Uterus (tissue), 7 donors: ENCODE measurements around the gene CCDC182.

DNA sequence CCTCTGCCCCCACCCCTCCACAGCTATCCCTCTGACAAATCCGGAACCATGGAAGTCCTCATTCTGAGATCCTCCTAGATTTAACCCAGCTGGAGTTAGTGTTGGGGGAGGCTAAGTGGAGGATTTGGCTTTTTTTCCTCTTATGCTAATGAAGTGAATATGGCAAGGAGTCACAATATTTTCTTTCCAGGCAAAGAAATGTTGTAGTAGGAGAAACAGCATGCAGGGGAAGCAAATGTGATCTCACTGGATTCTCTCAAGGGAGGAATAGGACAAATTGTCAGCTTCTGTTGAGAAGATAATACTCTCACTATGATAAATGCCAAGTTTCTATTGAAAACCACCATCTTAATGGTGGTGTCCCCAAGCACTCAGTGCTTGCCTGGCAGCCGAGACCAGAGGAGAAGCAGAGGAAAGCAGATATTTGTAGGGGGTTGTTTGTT lies 159.5 kb downstream of the MSI2 start:
- PRO-cap, 4 experiments, result no peak in any of the 4 experiments
- RAMPAGE, long total RNA, 2 experiments, result no peak in any of the 2 experiments
- RRBS, result no CpG with 5 or more reads among the region's 2 CpGs

DNA sequence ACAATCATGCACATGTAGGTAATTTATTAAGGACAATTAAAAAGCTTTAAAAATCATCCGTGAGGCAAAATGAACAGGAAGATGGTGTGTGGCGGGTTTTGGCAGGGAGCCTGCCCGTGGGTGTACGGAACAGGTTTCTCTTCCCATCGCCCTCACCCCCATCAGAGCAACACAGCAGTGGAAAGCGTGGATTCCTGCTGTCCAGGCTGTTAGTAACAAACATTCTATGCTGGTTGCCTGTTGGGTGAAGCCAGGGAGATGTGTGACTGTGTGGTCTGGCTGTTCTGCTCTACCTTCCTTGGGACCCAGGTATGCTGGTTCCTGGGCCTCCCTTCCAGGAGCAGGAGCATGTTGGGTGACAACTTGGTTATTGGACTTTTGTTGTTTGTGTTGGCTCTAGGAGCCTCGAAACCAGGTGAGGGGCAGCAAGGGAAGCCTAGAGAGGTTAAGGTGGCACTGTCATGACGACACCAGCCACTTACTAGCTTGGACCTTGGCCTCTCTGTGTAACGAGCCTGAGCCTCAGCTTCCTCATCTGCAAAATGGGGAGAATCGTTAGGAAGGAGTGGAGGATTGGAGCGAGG lies 192.1 kb downstream of the MSI2 start:
- PRO-cap, 4 experiments, result no peak in any of the 4 experiments
- RAMPAGE, long total RNA, 2 experiments, result no peak in any of the 2 experiments
- RRBS, result no CpG with 5 or more reads among the region's 11 CpGs

DNA sequence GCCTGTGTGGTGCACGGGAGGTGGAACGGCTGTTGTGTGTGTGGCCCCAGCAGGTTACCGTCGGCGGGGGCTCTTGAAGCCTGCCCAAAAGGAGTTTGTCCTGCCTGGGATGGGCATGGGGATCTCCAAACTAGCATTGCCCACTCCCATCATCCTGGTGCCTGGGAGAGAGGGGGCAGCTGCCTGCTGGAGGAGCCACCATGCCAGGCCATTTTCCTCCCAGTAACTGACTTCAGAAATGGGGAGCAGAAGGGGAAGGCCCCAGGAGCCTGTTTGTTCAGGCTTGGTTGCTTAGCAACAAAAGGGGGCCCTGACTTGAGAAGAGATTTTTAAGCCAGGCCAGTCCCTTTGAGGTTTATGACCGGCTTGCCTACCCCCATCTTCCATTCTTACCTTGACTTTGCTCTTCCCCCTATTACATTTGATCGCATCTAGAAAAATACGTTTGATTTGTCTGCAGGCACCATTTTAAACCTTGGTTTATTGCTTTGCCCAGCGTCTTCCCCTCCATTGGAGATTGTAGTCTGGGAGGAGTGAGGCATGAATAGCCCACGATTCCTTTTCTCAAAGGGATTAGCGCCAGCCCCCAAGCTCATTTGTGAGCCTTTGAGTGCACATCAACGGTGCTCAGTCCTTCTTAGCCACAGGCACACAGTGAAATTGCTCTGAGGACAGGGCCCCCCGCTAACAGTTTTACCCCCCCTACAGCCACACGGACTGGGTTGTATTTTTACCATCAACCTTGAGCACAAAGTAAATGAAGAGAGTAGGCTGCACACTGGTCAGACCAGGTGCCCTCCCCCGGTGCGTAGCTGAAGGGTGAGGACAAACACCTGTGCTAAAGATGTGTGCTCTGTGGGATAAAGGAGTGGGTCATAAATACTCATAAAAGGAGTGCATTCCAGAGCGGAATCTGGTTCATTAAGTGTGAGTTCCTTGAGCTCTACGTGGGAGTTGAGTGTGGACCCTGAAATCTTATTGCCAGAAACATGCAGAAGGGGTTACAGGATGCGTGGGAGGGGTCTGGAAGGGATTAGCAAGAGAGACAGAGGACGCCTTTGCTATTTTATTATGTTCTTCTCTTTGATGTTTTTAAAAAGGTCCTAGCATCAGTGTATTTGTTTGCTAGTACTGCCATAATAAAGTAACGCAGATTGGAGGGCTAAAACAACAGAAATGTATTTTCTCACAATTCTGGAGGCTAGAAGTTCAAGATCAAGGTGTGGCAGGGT lies 217.3 kb downstream of the CCDC182 start:
- PRO-cap, 4 experiments, result no peak in any of the 4 experiments
- RAMPAGE, long total RNA, 2 experiments, result no peak in any of the 2 experiments
- RRBS, result no CpG with 5 or more reads among the region's 21 CpGs

- PRO-cap, 4 experiments, result no peak in any of the 4 experiments
- RAMPAGE, long total RNA, 2 experiments, result no peak in any of the 2 experiments
- RRBS, result no CpG with 5 or more reads among the region's 3 CpGs
Observed at GRCh38 chr17:57539602-57539876, 205.6 kb downstream of the CCDC182 start.

DNA sequence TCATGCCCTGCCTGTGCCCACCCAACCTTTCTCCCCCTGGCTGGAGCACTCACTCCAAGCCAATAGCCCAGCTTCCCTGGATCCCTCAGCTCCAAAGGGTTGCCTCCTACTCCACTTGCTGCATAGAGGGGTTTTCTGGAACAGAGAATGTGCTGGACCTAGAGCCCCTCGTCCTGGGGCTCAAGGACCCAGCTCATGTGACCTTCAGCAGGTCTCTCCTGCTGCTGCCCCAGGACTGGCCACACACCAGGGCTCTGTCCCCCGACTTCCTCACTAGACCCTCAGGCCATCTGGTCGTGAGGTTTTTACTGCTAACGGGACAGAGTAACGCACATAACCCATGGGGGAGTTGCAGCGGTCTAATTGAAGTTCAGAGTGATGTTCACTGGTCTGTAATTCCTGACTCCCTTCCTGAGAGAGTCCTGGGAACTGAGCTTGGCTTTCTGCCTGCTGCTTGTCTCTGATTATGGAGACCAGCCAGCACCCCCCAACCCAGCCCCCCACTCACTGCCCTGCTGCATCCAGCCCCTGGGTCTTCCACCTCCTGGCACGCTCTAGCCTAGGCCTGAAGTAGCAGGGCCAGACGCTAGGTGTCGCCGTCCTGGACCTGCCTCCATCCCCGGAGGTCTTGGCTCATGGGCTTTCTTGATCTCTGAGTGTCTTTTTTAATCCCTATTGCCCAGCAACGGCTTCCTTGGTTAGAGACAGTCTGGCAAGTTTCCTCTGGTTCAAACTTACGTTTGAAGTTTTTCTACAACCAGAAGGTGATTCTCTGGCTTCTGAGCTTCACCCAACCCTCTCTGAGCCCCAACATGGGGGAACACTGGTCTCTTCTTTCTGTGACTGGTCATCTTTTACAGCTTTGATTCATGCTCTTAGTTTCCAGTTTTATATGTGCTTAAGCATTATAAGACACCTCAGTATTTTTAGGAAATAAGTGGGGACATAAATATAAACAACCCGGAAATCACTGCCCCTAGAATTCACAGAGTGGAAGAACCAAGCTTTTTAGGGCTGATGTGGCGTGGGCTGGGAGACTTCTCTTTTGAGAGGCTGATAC lies 192.9 kb downstream of the CCDC182 start:
- PRO-cap, 4 experiments, result no peak in any of the 4 experiments
- RAMPAGE, long total RNA, 2 experiments, result no peak in any of the 2 experiments
- RRBS, result no CpG with 5 or more reads among the region's 15 CpGs

DNA sequence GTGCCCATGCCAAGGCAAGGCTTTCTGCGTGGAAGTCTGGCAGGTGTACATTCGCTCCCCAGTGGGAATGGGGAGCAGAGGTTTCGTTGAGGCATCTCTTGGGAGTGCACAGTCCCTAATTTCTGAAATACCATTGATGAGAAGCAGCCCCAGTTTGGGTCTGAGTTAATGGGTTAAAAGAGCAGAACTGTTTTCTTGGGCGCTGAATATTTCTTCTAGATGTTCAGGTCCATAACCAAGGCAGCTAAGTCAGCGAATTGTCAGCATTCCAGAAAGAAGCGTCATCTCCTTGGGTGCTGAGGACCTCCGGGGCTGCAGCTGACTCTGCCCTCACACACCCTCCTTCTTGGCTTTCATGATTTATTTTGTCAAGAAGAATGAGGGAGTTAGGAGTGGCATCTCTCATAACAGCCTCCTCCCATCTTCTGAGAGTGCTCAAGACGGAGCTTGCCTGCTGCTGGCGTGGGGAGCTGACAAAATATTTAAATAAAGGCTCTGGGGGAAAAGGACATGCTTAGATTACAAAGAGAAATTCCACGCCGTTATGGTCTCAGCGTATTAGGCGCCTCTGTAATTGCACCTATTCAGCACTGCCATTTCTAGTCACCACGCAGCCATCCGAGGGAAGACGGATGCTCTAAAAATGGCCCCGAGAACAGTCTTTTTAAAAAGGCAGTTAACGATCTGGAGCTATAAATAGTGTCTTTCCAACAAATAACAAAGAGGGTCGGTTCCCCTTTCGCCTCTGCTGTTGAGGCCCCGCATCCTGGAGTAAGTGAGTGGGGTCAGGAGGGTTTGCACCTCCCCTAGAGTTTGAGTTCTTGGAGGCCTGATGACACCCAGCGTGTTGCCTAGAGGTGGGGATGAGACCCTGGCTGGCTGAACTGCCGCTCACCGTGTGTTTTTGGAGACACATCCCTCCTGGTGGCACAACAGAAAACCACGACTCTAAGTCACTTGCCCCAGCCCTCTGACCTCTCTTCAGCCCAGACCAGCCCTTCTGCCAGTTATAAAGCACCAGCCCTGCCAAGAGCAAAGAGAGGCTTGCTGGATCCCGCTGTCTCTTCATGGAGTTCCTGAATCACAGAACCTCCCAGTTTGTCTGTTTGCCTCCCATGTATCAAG lies 187.1 kb downstream of the CCDC182 start:
- PRO-cap, 4 experiments, result no peak in any of the 4 experiments
- RAMPAGE, long total RNA, 2 experiments, result no peak in any of the 2 experiments
- RRBS, result no CpG with 5 or more reads among the region's 26 CpGs

DNA sequence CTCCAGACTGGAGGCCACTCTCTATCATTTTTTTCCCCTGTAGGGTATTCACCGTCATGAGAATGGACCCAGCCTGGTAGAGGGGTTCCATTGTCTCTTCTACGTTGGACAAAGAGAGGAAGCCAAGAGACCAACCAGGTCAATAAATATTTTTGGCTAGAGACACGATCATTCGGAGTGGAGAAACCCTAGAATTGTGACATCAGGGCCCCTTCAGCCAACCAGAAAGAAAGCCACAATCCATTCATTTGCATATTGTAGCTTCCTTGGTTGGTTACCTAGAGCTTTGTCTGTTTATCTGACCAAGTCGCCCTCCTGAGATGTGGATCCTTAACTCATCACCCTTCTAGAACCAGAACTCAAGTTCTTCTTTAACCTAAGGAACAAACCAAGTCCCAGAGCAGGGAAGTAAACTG lies at the start of gene CCDC182:
TSS of gene CCDC182 (minus strand) at position 118 of the 416 bp plus-strand sequence.
- PRO-cap, 4 experiments, result no peak in any of the 4 experiments
- RAMPAGE, long total RNA, 2 experiments, result no peak in any of the 2 experiments
- RRBS, result no CpG with 5 or more reads among the region's 5 CpGs

GRCh38 chr17:57855382-57855920 lies 5.6 kb upstream of the MRPS23 start:
- PRO-cap, 4 experiments, result no peak in any of the 4 experiments
- RAMPAGE, long total RNA, 2 experiments, result no peak in any of the 2 experiments
- RRBS, result no CpG with 5 or more reads among the region's 4 CpGs

DNA sequence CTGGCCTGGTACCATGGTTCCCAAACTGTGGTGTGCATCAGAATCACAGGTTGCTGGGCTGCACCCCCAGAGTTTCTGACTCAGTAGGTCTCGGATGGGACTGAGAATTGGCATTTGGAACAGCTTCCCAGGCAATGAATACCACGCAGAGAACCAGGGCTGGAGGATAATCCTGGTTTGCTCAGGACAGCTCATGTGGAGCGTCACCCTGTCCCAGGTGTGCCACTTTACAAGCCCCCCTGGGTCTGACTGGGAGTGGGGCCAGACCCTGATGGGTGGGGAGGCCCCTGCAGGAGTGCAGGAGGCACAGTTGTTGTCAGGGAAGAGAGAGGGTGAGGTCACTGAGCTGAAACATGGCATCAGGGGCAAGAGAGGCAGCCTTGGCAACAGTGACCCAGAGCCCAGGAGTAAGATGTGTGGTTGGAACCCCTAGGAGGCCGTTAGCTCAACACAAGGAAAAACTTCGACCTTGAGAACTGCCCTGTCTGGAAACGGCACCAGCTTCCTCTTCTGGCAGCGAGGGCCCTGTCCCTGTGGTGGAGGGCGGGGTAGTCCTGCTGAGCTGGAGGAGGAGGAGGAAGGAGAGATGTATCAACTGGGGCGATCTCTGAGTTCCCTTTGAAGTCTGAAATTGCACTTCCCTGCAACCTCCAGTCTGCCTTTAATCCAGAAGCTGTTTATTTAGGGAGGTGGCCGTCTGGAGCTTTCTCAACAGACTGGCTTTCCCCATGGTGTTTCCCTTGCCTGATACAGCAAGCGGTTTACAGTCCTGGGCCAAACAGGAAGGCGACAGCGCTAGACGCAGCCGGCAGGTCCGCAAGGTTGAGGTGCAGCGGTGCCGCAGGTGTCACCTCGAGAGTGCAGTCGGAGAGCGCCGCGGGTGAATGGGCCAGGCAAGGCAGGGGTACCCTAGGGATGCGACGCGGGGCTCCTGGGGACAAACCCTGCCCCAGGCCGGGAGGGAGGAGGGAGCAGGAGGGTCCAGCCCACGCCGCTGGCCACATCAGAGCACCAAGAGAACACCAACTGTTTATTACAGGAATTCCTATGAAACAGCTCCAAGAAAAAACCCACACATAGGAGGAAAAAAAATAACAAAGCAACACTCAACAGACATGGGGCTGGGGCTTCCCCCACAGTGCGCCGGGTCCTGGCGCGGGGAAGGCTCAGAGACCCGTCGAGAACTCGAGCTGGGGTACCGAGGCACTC lies 11.1 kb upstream of the MRPS23 start:
- PRO-cap, 4 experiments, result peak in 4 of 4 experiments; most common plus-strand start position 777 of the sequence (in 2); most common minus-strand start position 226 of the sequence (in 1)
- RAMPAGE, long total RNA, 2 experiments, result no peak in any of the 2 experiments
- RRBS, result no CpG with 5 or more reads among the region's 37 CpGs

DNA sequence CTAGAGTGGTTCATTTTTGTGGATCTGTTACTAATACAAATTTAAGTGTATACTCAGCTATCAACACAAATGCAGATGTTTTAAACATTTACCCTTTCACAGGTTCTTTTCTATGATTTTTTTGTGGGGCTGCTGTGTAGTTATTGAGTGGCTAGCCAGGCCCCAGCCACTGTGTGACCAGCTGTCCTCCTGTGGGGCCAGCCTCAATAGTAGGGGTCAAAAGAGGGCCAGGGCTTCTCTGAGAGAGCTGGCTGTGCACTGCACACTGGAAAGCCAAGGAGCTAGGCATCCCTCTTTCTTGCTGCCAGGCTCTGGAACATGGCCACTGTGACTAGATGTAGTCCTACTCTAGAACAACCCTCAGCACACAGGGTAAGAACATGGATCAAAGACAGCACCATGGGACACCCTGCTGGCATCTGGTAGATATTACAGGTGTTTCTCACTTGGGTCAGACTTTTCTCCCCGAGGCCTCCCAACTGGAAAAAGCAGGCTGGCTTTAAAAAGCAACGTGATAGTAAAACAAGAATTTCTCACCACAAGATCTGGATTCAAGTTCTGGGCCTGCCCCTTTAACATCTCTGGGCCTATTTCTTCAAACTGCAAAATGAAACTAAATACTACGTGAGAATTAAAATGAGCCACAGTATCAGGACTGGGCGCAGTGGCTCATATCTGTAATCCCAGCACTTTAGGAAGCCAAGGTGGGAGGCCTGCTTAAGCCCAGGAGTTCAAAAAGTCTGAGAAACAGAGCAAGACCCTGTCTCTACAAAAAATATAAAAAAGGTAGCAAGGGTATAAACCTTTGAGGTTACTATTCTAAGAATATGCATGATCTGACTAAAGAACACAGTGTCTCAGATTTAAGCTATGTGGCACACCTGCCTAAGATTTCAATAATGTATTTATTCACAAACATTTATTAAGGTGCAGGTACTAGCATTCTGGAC lies 7.4 kb upstream of the VEZF1 start:
- PRO-cap, 4 experiments, result no peak in any of the 4 experiments
- RAMPAGE, long total RNA, 2 experiments, result no peak in any of the 2 experiments
- RRBS, result no CpG with 5 or more reads among the region's 4 CpGs

GRCh38 chr17:58081701-58082220 lies 1.5 kb upstream of the DYNLL2 start:
- PRO-cap, 4 experiments, result no peak in any of the 4 experiments
- RAMPAGE, long total RNA, 2 experiments, result no peak in any of the 2 experiments
- RRBS, result no CpG with 5 or more reads among the region's 11 CpGs

GRCh38 chr17:58156723-58157841 lies 8.9 kb downstream of the OR4D1 start:
- PRO-cap, 4 experiments, result peak in 4 of 4 experiments; most common plus-strand start chr17:58156946 (in 3); most common minus-strand start chr17:58157314 (in 1)
- RAMPAGE, long total RNA, 2 experiments, result no peak in any of the 2 experiments
- RRBS, result no CpG with 5 or more reads among the region's 67 CpGs

DNA sequence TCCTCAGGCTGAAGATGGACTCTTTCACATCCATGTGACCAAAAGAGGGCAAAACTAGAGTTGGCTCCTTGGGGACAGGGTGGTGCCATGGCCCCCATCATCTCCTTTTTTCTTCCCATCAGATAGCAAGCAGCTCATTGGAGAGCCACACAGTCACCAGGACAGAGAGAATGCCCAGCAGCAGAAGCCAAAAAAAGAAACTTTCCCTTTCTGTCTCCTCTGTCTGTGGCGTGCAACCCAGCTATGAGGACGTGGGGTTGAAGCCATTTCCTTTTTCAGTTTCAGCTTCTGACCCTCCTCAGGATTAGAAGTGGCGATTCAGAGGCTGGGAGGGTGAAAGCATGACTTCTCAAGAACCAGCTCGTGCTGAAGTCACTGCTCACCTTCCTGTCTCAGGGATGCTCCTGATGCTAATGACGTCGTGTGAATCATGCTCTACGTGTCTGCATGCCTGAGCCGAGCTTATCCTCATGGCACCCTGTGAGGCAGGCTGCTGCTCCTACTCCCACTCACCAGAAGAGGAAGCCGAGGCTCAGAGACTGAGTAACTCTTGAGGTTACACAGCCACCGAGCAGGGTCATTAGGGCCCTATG lies 5.8 kb upstream of the LPO start:
- PRO-cap, 4 experiments, result no peak in any of the 4 experiments
- RAMPAGE, long total RNA, 2 experiments, result no peak in any of the 2 experiments
- RRBS, result no CpG with 5 or more reads among the region's 10 CpGs

DNA sequence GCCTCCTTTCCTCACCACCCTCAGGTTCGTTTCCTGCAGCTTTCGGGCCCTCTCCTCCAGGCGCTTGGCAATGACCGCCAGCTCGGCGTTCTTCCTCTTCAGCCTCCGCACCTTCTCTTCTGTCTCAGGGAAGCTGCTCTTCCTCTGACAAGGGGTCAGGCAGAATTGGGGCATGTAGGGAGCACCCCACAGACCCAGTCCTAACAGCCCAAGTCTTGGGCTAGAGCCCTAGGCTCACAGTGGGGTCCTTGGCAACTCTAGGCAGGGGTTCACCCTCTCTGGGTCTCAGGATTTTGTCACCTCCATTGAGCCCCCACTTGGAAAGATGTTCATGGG lies 2.3 kb downstream of the TSPOAP1 start:
- PRO-cap, 4 experiments, result no peak in any of the 4 experiments
- RAMPAGE, long total RNA, 2 experiments, result no peak in any of the 2 experiments
- RRBS, result no CpG with 5 or more reads among the region's 7 CpGs

DNA sequence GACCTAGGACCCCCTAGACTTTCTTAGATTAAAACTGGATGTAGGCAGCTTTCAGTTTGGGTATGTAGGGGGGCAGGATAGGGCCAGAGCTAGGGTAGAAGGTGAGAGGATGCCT lies 1.8 kb upstream of the TSPOAP1 start:
- PRO-cap, 4 experiments, result no peak in any of the 4 experiments
- RAMPAGE, long total RNA, 2 experiments, result no peak in any of the 2 experiments

GRCh38 chr17:58337902-58338589 lies 9.5 kb upstream of the TSPOAP1 start:
- PRO-cap, 4 experiments, result peak in 4 of 4 experiments; most common plus-strand start chr17:58338334 (in 4); most common minus-strand start chr17:58338083 (in 4)
- RAMPAGE, long total RNA, 2 experiments, result no peak in any of the 2 experiments
- RRBS, result no CpG with 5 or more reads among the region's 14 CpGs

- PRO-cap, 4 experiments, result no peak in any of the 4 experiments
- RAMPAGE, long total RNA, 2 experiments, result no peak in any of the 2 experiments
- RRBS, result no CpG with 5 or more reads among the region's 6 CpGs
Observed at GRCh38 chr17:58344850-58345496, 7.0 kb downstream of the SUPT4H1 start.

DNA sequence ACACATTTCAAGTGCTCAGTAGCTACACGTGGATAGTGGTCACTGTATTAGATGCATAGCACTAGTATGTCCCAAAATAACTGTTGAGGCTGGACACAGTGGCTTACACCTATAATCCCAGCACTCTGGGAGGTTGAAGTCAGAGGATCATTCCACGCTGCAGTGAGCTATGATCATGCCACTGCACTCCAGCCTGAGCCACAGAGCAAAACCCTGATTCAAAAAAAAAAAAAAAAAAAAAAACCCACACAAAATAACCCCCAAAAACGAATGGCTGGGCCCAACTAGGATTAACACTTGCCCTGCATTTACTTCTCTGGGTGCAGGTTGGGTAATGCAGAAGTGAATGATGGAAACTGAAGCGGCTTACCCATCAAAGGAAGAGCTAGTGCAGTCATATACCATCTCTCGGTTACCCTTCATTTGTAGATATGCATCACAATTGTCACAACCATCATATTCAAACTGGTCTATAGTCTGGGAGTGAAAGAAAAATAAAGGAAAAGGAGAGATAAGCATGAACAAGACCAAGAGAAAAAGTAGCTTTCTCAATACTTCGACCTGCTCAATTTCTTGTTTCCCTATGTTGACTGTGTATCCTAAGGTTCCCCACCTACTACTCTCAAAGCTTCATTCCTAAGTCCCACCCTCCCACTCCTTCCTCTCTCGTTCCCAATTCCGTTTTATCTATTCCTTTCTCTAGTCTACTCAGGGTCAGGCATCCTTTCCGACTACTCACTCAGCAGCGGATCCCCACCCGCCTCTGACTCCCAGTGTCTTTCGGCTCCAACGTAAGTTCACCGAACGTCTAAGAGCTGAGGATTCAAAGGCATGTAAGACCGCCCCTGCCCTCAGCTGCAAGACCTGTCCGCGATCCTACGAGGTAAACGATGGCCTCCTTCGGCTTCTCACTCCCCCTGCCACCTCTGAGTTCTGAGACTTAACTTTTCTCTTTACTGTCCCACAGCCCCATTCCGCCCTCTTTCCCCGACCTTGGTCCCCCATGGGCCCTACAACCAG lies 659 bp downstream of the SUPT4H1 start:
- PRO-cap, 4 experiments, result no peak in any of the 4 experiments
- RAMPAGE, long total RNA, 2 experiments, result no peak in any of the 2 experiments
- RRBS, result no CpG with 5 or more reads among the region's 23 CpGs

DNA sequence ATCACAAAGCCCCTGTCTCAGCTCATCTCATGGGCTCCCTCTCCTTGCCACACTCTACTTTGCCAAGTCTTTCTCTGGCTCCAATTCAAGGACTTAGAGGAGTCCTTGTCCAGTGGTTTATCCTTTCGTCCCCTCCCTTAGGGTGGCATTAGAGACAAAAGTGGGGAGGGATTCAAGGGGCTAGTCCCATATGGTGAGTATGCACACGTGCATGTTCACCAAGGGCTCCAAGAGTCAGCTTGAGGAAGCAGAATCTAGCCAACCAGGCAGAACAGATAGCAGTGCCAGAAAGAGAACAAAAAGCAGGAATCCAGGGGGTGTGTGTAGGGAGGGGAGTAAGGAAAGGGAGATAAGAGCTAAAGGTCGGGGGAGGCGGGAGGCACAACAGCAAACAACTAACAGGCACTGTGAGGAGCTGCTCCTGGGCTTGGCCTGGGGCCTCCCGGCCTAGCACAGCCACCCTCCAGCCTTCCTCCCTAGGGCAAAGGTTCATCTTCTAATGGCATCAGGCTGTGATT lies 12.2 kb upstream of the SUPT4H1 start:
- PRO-cap, 4 experiments, result no peak in any of the 4 experiments
- RAMPAGE, long total RNA, 2 experiments, result no peak in any of the 2 experiments
- RRBS, result no CpG with 5 or more reads among the region's 5 CpGs

DNA sequence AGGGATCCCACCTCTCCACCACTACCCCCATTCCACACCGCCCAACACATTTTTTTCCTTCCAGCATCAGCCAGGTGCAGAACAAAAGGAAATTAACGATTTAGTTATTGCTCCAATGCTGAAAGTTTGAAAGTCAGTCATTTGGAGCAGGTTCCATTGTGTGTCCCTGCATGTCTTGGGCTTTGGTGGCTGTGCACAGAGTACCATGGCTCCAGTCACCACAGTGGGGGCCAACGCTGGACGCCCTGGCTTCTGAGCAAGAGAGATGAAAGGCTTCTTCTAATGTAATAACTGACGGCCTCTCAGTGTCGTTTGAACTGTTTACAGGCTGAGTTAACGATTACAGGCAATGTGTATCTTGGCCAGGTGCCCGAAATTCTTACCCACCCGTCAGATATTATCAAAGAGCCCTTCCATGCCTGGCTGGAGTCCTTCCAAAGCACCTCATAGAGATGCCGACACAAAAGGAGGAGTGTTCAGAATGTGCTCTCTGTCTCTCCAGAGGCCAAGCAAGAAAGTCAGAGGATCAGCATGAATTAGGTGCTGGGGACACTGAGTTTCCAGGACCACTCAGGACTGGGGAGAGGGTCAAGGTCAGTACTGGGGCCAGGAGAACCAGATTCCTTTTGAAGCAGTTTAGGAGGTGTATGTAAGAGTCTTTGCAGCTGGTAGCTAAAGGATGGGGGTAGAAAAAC lies 25.9 kb downstream of the RNF43 start:
- PRO-cap, 4 experiments, result peak in 1 of 4 experiments; most common minus-strand start position 254 of the sequence (in 1)
- RAMPAGE, long total RNA, 2 experiments, result no peak in any of the 2 experiments
- RRBS, result no CpG with 5 or more reads among the region's 10 CpGs